Sternocleidomastoid (tissue), 1 donor: ENCODE measurements around a stretch of chr12.

DNA sequence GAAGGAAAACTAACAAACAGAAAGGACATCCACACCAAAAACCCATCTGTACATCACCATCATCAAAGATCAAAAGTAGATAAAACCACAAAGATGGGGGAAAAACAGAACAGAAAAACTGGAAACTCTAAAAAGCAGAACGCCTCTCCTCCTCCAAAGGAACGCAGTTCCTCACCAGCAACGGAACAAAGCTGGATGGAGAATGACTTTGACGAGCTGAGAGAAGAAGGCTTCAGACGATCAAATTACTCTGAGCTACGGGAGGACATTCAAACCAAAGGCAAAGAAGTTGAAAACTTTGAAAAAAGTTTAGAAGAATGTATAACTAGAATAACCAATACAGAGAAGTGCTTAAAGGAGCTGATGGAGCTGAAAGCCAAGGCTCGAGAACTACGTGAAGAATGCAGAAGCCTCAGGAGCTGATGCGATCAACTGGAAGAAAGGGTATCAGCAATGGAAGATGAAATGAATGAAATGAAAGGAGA, 155.8 kb downstream of the ANO6 start:
- PRO-cap: no peak

- PRO-cap: no peak
Measured at GRCh38 chr12:45725583-45726377, 3.7 kb upstream of the ARID2 start.

DNA sequence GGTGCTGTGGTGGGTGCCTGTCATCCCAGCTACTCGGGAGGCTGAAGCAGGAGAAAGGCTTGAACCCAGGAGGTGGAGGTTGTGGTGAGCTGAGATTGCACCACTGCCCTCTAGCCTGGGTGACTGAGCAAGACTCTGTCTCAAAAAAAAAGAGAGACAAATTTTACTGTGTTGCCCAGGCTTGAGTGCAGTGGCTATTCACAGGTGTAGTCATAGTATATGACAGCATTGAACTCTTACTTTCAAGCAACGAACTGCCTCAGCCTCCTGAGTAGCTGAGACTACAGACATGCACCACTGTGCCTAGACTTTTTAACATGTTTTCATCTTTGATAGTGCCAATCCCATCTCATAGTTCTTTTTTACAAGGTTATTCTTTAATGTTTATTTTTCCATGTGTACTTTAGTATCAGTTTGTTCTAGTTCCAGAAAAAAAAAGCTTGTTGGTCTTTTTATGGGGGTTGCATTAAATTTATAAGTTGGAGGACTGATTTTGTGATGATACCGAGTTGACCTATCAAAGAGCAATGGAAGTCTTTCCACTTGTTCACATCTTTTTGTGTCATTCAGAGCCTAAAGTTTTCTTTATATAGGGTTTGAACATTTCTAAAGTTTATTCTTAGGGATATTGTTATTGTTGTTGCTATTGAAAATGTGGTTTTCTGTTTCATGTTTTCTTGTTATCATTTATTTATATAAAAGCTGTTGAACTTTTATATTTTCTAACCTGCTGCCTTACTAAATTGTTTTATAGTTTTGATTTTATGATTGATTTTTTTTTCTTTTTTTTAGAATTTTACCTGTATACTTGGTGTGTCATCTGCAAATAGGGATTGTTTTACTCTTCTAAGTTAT, 13.9 kb downstream of the ARID2 start:
- PRO-cap: no peak

DNA sequence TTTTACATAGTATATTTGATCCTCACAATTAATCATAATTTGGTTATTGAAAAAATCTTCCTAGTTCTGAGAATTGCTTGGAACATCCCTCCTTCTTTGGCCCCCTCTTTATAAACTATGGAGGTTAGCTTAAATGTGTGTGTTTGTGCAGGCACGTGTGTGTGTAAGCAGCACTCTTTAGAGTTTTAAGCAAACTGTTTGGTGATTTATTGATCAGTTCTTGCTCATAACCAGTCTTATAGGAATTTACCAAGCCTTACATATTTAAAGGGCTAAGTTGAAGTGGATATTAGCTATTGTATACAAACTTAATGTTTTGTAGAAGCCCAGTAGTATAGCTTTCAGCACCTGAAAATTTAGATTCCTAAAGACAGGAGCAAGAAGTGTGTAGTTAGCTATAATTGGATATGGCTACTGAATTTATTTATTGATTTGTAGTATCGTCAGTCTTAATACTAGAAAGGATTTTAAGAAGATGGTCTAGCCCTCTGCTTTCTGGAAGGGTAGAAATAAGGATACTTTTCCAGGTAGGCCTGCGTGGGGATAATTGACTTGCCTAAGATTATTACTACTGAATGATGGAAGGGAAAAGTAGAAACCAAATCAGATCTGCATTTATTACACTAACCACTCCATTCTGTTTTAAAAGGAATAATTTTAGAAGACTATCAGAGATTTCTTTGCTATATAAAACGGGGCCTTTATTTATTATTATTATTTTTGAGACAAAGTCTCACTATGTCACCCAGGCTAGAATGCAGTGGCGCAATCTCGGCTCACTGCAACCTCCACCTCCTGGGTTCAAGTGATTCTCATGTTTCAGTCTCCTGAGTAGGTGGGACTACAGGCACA, 15.6 kb downstream of the ARID2 start:
- PRO-cap: no peak

DNA sequence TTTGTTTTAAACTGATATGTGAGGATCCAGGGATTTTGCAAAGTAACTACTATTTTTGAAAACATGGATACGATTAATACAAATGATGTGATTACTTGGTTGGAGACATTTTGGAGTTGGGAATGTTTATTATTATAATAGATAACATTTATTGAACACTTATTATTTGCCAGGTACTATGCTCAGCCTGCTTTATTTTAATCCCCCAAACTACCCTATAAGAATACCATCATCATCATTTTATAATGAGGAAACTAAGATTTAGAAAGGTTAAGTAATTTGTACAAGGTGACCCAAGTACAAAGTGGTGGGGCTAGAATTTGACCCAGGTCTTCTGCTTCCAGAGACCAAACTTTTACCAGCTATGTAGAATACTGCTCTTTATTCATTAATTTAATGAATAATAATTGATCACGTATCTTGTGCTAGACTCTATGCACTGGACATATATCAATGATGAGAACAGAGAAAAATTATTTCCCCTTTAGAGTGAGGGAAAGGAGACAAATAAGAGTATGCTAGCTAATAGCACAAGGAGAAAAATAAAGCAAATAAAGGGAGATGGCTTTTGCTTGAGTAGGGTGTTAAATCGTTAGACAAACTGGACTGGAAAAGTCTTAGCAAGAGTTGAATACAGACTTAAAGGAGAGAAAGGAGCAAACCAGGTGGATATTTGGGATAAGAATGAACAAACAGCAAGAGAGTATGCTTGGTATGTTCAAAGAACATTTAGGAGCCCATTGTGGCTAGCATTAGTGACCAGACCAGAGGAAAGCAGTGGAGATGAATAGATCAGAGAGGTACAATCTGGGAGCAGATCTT, 21.3 kb downstream of the ARID2 start:
- PRO-cap: no peak

GRCh38 chr12:46184114-46185095, 84.4 kb downstream of the SLC38A1 start:
- PRO-cap: no peak

DNA sequence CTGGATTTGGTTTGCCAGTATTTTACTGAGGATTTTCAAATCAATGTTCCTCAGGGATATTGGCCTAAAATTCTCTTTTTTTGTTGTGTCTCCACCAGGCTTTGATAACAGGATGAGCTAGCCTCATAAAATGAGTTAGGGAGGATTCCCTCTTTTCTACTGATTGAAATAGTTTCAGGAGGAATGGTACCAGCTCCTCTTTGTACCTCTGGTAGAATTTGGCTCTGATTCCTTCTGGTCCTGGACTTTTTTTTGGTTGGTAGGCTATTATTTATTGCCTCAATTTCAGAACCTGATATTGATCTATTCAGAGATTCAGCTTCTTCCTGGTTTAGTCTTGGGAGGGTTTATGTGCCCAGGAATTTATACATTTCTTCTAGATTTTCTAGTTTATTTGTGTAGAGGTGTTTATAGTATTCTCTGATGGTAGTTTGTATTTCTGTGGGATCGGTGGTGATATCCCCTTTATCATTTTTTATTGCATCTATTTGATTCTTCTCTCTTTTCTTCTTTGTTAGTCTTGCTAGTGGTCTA, 76.5 kb downstream of the SLC38A1 start:
- PRO-cap: no peak

- PRO-cap: no peak
Measured at GRCh38 chr12:46219436-46220764, 48.9 kb downstream of the SLC38A1 start.

DNA sequence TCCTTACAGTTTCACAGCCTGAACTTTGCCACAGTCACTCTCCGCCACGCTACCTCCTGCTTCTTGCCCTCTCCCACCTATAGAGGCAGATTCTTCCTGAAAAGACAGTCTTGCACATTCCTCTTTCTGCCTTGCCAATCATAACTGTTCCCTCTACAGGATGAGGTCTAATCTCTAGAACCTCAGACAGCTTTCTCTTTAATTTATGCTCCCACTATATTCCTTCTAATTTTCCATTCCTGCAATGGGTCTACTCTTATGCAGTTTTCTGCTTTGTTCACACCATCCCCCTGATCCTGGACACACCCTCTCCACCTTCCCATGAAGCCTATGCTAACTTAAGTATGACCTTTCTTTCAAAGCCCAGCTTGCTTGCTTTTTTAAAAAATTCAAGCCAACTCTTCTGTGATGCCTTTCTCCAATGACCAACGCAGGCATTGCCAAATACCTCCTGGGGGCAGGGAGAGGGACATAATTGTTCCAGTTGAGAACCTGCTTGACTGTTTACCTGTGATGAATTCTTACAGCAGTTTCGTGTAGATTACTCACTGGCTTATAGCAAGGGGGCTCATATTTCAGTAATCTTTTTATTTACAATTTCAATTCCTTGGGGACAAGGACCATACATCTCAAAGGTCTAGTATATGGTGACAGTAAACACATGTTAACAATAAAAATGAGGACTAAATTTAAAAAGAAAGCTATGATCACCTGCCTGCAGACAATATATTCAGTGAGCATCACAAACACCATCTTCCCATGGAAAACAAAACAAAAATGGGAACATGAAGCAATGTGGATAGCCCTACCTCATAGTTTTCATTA, 7.8 kb downstream of the SLC38A1 start:
- PRO-cap: no peak

DNA sequence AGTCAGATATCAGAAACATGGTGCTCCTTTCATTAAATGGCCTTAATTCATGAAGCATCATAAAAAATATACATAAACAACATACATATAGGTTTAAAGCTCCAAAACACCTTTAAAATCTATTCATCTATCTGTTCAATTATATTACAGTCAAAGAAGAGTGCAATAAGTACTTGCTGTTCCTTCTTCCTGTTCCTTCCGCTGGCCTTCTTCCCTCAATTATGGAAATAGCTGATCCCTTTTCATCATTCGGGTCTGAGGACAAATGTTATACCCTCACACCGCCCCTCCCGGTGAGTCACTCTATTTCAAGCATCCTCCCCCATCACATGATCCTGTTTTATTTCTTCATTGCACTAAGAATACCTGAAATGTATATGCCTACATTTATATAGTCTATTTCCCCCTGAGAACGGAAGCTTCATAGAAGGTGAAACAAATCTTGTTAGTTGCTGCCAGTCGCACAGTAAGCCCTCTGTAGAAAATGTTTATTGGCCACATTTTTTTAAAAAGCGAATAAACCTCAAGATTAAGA, 2.5 kb downstream of the SLC38A1 start:
- PRO-cap: no peak

GRCh38 chr12:46360437-46361372, 11.9 kb downstream of the SLC38A2 start:
- PRO-cap: no peak

DNA sequence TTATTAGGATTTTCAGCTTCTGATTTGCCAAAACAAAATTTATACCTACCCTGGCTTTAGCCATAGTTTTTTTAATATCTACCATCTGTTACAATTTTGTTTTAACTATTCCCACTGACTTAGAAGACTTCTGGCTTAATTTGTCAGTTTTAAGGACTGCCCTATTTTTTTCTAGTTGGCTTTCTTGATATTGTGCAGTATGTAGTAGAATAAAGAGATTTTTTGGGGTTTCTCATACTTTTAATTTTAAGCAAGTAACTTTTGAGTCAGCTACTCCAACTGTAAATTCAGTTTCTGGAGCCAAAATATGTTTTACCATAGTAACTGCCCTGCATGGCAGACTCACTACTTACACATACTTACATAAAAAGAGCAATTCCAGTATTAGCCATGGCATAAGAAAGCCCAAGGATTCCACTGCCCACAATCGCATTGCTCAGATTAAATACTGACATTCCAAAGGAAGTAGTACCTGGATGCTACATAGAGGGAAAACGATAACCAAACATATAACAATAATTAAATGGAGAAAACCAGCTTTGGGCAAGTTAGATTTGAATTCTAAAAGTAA, 2.3 kb downstream of the SLC38A2 start:
- PRO-cap: no peak

DNA sequence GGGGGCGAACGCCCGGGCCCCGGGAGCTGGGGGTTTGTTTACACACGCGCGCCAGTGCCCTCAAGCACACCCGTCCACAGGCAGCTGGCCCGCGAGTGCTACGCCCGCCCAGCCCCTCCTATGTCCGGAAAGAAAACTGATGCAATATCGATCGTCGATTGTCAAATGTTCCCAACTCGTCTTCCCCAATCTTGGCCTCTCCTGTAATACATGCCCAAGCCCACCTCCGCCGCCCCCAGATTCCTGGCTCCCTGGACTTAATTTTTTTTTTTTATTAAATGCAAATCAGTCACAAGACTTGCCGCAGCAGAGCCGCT, 699 bp downstream of the SLC38A2 start:
- PRO-cap: bidirectional peak, plus-strand start at position 67 of the sequence, minus-strand start at position 97 of the sequence

DNA sequence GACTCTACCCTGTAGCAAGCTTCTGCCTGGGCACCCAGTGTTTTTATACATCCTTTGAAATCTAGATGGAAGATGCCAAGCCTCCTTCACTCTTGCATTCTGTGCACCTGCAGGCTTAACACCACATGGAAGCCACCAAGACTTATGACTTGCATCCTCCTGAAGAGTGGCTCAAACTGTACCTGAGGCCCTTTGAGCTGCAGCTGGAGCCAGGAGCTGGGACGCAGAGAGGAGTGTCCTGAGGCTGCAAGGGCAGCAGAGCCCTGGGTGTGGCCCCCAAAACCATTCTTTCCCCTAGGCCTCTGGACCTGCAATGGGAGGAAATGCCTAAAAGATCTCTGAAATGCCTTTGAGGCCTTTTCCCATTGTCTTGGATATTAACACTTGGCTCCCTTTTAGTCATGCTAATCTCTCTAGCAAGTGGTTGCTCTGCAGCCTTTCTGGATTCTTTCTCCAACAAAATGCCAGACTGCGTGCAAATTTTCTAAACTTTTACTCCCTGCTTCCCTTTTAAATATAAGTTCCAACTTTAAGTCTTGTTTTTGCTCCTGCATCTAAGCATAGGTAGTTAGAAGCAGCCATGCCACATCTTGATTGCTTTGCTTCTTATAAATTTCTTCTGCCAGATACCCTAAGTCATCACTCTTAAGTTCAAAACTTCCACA, 156.1 kb downstream of the SLC38A4 start:
- PRO-cap: no peak

GRCh38 chr12:46783557-46784329, 42.1 kb downstream of the SLC38A4 start:
- PRO-cap: no peak

- PRO-cap: no peak
Measured at GRCh38 chr12:46786725-46787300, 39.0 kb downstream of the SLC38A4 start.

DNA sequence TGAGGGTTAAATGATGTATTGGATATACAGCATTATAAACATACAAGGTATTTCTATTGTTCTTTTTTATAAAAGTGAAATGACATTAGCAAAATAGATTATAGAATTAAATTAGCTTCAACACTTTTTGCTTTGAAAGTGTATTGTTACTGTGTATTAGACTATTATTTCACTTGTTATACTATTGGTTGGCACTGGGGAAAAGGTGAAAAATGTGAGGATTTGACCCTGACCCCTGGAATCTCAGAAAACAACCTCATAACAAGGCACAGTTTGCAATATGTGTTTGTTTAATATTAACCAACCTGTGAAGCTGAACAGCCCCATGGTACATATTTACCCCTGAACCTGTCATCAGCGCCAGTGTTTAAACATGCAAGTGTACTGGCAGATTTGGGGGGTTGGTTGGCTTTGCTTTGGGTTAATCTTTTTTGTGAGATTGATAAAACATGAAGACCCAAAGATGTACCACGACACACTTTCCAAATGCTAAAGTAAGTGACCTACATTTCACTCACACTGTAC, 11.7 kb downstream of the SLC38A4 start:
- PRO-cap: no peak

GRCh38 chr12:46934587-46935080, 108.8 kb upstream of the SLC38A4 start:
- PRO-cap: no peak

DNA sequence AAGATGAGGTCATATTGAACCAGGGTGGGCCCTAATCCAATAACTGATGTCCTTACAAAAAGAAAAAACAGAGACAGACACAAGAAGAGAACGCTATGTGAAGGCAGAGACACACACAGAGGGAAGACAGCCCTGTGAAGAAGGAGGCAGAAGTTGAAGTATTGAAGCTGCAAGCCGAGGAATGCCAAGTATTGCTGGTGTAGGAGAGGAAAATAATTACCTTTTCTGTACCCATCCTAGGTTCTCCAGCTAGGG, 105.4 kb upstream of the AMIGO2 start:
- PRO-cap: no peak

DNA sequence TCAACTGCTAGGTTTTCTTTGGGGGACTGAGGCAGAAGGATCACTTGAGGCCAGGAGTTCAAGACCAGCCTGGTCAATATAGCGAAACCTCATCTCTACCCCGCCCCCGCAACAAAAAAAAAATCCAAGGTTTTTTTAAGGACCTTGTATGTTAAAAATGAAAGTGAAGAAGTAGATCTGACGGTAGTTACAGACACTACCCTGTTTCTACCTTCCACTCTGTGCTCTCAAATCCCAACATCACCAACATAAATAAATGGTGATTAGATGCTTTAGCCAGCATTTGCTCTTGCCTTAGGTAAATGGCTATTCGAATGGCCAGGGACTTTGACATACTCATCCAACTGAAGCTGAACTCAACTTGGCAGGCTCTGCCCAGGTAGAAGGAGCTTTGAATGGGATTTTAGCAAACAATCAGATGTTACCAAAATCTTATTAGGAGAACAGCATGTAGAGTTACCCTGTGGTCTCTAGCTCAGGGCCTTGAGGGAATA, 126.9 kb upstream of the AMIGO2 start:
- PRO-cap: no peak